Measurements from ENCODE around the gene RSPH10B.

DNA sequence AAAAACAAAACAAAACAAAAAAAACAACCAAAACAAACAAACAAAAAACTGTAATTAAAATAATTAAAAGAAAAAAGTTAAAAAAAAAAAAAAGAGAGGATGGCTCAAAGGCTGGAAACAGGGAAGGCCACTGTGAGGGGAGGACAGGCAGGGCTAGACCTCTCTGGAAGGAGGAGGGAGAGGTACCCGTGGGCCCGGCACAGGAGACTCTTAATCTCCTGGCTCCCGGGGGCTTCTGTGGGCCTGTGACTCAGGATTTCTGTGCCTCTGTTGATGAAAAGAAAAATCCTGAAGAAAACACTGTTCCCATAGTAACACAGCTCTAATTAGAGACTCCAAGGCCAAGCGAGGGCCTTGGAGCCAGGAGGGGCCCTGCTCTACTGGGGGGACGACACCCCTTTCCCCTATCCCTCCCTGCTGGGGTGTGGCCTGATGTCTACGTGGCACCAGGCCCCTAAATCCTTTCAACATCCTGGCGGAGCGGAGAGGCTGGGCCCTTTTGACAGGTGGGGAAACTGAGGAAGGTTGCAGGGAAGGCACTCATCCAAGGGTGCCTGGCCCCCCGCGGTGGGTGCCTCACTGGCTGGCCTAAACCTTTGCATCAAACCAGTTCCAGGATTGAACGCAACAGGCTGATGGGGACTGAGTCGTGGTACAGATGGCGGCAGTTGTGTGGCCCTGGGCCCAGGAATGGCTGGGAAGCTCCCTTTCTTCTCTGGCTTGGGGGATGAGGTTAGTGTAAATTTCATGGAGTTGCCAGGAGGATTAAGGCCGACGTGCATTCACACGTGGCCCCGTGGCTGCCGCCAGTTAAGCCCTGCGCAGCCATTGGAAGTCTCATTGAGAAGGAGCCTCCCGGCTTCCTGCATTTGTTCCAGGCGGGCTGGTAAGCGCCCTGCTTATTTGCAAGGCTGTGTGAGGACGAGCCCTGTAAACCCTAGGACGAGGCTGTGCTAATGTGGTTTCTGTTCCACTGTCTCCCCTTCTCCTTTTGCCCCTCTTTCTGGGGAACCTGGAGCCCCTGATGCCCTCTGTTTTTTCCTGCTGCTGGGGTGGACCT, 5.4 kb downstream of the FSCN1 start:
- PRO-cap = no peak

GRCh38 chr7:5622288-5622873, 29.8 kb downstream of the FSCN1 start:
- PRO-cap = no peak

DNA sequence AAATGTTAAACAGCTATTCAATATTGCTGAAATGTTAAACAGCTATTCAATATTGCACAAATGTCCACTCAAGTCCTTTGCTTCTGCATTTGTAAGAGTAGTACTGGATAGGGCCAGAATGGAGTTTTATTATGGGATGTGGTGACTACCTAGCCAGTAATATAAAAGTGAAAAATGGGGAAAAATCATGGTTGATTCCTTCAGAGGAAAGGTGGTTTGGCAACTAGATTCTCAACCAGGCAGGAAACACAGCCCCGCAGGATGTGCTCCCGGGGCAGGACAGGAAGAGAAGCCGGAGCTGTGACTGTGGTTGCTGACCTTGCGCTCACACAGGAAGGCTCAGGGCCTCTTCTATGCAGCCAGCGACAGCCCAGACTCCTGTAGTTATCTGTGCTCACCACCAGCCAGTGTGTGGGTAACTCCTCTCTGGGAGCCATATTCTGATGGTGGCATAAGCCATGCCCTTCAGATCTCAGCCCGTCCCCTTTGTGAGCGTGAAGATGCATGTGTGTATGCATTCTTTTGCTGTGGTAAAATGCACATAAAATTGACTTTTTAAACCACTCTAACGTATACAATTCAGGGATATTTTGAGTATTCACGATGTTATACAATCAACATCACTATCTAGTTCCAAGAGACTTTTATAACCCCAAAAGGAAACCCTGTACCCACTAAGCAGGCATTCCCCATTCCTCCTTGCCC, 50.7 kb downstream of the FSCN1 start:
- PRO-cap = no peak

DNA sequence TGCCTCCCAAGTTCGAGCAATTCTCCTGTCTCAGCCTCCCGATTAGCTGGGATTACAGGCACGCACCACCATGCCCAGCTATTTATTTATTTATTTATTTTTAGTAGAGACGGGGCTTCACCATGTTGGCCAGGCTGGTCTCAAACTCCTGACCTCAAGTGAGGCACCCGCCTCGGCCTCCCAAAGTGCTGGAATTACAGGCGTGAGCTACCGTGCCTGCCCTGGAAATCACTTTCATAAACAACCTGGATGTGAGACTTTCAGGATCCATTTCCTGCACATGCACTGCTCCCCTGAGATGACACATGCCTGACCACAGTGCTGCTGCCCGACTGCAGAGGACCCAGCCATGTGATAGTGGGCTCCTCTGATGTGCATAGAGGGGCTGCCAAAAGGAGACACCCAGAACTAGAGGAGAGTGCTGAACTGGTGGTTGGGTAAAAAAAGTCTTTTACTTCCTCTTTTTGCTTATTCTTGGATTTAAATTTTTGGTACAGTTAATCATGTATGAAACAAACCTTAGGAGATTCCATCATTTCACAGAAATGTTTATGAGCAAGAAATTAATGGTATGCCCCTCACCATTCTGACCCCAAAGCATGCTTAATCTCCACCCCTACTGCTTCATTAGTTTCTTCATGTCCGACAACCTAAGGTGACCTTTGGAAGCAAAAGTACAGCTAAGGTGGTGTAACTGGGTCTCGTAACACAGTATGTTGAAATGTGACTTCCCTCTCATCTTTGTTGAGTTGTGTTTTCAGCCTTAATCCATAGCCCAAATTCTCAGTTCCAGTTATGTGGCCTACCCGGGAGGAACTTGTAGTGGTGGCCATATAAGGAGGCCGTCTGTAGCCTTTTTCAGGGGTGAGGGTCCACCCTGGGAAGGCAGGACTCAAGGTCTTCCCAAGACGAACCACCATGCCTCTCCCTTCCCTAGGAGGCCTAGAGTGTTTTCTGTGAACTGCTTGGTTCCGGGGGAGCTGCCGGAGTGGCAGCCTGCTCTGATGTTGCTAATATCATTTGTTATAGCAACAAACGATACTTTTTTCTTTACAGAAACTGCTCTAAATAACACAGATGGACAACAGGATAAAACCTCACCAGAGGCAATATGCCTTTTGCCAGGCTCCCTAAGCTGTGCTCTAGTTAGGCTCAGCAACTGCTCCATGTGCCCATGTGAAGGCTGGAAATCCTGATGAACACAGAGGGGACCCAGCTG, 77.8 kb downstream of the FSCN1 start:
- PRO-cap = no peak

GRCh38 chr7:5690827-5691645, 90.4 kb downstream of the RNF216 start:
- PRO-cap = no peak

- PRO-cap = no peak
Observed at GRCh38 chr7:5970372-5970814, at the start of gene RSPH10B. Gene RSPH10B (minus strand): TSS chr7:5970689.

DNA sequence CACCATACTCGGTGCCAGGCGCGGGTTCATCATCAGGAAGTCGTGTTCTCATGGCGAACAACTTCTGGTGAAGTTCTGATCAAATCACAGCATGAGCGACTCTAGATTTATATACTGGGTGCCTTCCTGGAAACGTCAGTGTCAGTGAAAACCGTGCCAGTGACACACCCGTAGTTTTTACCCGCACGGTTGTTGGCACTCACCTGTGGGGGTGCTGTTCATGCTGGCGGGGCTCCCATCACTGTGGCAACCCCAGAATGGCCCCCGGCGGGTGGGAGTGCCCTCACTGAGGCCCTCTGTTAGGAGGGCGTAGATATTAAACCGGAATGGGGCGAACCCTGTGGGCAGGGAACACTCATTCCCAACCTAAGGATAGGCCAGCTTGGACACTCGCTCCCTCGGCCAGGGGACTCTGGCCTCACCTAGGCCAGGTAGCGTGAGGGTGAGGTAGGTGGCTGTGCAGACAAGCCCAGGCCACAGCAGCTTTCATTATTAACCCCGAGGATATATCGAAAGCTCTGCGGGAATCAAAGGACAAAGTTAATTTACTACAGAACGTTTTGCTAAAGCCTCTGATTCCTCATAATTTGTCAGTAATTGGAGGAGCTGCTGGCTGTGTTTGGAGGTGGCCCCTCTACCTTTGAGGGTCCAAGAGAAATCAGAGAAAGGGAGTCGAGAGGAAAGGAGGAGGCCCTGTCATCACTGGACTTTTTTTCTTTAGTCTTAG, 47.6 kb downstream of the USP42 start:
- PRO-cap = no peak

DNA sequence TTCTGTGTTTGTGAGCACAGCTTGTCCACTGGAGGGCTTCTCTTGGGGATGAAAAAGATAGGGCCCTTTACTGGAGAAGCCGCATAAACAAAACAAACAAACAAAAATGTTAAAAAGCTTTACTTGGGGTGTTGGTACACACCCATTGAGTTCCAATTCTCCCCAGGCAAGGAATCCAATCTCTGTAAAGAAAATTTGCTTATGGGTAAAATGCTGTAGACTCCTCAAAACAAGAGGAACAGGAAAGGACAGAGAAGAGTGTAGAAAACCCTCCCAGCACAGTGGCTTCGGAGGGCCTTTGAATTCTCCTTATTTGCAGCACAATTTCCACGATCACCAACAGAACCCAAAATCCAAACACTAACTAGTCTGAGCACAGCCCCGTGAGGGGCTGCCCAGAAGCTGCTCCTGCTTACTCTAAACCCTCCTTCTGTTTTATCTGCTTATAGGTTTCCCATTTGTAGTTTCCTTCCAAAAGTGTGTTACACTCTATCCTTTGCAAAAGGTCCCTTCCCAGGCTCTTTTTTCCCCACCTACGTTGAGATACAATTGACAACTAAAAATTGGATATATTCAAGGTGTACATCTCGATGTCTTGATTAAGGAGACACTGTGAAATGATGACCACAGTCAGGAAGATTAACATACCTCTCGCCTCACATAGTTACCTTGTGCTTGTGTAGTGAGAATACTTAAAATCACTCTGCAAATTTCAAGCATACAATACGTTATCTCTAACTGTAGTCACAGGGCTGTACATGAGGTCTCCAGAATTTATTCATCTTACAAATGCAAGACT, 23.0 kb downstream of the CYTH3 start:
- PRO-cap = no peak

- PRO-cap = no peak
Observed at GRCh38 chr7:6257674-6258057, 14.8 kb downstream of the CYTH3 start.

DNA sequence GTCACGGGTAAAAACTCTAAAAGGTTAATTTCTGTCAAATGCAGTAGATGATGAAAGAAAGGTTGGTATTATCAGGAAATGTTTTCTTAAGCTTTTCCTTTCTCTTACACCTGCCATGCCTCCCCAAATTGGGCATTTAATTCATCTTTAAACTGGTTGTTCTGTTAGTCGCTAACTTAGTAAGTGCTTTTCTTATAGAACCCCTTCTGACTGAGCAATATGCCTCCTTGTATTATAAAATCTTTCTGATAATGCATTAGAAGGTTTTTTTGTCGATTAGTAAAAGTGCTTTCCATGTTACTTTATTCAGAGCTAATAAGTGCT, 28.9 kb downstream of the RAC1 start:
- PRO-cap = no peak

GRCh38 chr7:6433662-6434271, 14.0 kb downstream of the DAGLB start:
- PRO-cap = no peak

DNA sequence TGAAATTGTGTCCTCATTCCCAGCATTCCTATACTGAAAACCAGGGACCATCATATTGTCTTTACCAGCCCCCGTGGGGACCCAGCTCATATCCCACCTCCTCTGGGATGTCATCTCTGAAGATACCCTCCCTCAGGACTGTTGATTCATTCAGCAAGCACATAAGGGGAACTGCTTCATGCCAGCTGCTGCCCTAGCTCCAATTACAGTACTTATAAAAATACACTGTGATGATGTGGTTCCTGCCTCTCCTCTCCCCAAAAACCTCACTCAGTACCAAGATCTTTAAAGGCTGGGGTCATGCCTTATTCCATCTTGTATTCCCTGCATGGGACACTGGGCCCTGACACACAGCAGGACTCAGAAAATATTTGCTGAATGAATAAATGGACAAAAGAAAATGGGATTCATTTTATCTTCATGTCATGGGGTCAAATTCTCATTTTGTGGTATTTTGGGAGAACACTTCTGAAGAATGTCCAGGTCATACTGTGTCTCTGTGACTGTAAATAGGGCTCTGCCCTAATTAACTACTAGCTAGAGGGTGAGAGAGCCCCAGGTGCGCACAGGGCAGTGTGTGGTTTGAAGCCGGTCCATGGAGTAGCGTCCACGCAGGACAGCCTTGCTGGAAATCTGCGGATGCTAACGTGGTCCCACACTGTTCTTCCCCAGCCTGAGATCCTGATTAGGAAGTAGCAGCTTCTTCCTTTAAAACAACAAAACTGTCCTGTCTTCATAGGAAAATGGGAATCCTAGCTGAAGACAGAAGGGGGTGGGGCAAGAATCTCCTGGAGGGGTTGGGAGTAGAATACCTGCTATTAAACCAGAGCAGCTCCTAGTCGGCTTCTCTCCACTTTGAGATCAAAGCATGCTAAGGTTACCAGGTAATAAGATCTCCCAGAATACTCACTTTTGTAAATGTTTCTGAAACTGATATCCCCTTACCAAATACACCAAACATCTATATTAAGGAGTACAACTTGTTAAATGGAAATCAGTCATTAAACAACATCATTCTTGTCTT, 7.0 kb downstream of the KDELR2 start:
- PRO-cap = no peak

DNA sequence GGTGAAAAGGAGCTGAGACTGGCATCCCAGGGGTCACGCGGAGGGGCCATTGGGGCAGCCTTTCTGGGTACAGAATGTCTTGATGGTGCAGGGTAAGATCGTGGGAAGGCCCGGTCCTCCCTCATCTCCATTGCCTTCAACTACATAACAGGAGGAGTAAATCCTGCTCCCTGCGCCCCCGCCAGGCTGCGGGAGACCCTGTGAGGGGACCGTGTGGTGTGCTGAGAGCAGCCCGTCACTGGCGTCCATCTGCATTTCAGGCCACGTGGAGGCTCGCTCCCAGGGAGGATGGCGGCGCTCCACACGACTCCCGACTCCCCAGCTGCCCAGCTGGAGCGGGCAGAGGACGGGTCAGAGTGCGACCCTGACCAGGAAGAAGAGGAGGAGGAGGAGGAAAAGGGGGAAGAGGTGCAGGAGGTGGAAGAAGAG, 5.0 kb downstream of the ZNF316 start:
- PRO-cap = no peak

GRCh38 chr7:6644200-6644821, 7.2 kb downstream of the ZNF316 start:
- PRO-cap = no peak

GRCh38 chr7:6698097-6698955, 8.4 kb downstream of the ZNF12 start:
- PRO-cap = no peak

GRCh38 chr7:6724906-6725324, 18.2 kb upstream of the ZNF12 start:
- PRO-cap = no peak

GRCh38 chr7:6990831-6991686, 165.0 kb upstream of the CCZ1B start:
- PRO-cap = no peak

GRCh38 chr7:7181622-7182461, 502 bp upstream of the C1GALT1 start:
- PRO-cap = bidirectional peak, plus-strand start at chr7:7182544, minus-strand start at chr7:7182336

- PRO-cap = no peak
Observed at GRCh38 chr7:7271054-7271525, 88.7 kb downstream of the C1GALT1 start.

- PRO-cap = no peak
Observed at GRCh38 chr7:7321479-7322162, 139.3 kb downstream of the C1GALT1 start.

All from neutrophil (primary cell).